ENCODE measurements around a stretch of chr9.

DNA sequence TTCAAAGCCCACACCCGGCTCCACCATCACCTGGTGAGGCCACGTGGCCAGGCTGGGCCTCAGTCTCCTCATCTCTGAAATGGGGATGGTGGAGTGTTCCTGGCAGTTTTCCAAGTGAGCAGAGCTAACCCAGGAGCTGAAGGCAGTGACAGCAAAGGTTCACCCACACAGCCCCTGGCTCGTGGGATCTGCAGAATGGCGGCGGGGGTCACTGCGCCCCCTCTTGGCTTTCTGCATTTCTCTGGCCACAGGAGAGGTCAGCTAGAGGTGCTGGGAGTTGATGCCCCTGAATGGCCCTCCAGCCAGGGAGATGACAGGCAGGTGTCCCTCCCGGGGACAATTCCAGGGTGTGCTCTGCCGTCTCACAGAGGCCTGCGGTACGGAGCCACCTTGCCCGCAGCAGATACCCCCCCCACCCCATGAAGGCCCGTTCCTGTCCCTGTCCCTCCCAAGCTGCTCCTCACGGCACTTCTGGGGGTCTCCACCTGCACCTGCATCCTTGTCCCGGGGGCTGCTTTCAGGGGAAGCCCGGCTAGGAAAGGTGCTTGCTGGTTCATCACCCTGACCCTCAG, 61.8 kb upstream of the RXRA start:
- PRO-cap, result no peak

DNA sequence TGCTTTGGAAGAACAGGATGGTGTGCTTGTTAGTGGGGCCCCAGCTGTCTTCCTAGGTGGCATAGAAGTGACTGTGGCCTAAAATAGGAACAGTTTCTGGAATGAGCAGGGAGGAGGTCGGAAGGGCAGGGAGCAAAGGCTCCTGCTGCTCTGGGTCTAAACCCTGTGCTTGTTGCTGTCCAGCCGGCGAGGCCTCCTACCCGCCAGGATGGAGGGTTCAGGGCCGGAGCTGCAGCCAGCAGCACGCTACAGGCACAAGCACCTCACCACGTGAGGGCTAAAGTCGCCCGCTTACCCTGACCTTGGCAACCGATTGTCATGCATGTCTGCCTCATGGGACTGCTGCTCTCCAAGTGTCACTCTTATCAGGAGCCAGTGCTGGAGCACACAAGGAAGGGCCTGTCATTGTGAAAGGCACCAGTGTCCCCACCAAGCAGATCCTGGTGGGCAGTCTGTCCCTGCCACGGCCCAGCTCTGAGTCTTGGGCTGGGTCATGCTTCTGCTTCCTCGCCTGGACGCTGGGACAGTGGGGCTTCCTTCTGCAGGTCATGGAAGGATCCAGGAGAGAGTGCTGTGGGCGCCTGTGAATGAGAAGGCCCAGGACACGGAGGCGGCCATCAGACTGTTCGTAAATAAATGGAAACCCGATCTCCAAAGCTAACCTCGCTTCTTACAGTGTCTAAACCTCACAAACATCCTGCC, 58.3 kb upstream of the RXRA start:
- PRO-cap, result no peak

DNA sequence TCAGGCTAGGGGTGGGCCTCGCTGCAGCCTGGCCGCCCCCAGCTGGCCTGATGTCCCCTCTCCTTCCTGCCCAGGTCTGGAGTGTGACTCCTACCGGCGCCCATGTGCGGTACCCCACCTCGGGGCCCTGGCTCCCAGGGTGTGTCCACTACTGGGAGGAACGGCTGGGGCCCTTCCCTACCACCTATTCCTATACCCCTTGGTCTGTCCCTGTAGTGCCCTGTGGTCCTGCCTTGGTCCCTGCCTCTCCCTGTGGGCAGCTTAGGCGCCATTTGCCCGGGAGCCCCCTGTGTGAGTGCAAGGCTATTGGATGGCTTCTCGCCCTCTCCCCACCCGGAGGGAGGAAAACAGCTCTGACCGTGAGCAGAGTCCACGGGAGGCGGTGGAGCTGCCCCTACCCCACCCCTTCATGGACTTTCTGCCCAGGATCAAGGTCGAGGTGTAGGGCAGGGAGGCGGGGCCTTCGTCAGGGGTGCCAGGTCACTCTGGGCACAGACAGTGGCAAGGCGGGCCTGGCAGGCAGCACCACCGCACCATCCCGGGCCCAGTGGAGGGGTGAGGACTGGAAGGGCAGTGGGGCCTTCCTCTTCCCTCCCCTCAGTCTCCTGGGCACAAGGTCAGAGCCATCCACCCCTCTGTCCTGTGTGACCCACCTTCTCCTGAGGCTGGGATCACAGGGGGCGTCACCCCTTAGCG, 9.5 kb downstream of the RXRA start:
- PRO-cap, result no peak

GRCh38 chr9:134373479-134373673, 47.1 kb downstream of the RXRA start:
- PRO-cap, result no peak

- PRO-cap, result no peak
Measured at GRCh38 chr9:134375682-134376319, 49.5 kb downstream of the RXRA start.

DNA sequence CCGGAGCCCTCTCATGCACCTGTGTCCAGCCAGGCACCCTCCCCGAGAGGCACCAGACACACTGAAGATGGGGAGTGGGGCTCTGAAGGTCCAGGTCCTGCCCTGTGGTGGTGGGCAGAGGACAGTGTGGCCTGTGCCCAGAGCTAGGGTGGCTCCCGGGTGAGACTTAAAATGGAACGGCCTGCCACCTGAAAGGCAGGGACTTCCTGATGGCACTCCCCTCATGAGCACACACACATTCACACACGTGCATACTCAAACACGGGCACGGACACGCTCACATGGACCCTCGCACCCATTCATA, 114.8 kb downstream of the RXRA start:
- PRO-cap, result no peak

GRCh38 chr9:134457013-134457339, 130.7 kb downstream of the RXRA start:
- PRO-cap, result no peak

GRCh38 chr9:134468848-134469522, 142.7 kb downstream of the RXRA start:
- PRO-cap, result no peak

DNA sequence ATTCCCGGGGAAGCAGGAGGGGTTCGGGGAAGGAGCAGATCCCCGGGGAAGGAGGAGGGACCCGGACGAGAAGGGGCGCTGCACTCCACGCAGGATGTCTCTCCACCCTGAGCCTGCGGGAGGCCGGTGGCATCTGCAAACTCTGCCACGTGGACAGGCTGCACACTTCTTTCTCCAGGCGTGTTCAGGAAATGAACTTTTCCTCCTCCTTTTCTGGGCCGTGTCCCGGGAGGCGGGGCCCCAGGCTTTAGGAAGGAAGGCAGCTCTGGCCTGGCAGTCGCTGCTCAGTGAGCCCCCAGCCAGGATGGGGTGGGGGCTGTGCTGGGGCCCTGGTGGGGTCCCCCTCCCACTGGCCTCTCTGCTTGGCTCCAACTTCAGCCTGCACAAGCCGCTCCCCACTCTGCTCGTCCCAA, 149.1 kb downstream of the RXRA start:
- PRO-cap, result no peak

DNA sequence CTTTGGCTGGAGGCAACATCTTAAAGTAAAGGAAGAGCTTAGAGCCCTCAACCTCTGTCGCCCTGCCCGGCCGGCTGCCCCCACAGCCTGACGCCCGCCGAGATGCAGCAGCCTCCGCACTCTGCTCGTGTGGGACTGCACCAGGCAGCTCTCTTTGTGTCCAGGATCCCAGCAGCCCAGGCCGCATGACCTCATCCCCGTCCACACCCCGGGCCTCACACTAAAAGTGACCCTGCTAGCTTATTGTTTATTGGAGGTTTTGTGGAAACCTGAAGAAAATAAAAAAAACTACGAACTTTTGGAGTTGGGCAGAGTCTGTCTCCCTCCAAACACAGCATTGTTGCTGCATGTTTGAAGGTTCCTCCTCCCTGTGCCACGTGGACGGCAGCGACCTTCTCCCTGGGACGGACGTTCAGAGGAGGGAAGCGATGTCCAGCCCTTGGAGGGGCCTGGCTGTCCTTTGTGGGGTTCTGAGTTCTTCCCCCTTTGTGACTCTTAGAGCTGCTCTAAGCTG, 103.6 kb upstream of the COL5A1 start:
- PRO-cap, result no peak

GRCh38 chr9:134545594-134546268, 95.9 kb upstream of the COL5A1 start:
- PRO-cap, result no peak

DNA sequence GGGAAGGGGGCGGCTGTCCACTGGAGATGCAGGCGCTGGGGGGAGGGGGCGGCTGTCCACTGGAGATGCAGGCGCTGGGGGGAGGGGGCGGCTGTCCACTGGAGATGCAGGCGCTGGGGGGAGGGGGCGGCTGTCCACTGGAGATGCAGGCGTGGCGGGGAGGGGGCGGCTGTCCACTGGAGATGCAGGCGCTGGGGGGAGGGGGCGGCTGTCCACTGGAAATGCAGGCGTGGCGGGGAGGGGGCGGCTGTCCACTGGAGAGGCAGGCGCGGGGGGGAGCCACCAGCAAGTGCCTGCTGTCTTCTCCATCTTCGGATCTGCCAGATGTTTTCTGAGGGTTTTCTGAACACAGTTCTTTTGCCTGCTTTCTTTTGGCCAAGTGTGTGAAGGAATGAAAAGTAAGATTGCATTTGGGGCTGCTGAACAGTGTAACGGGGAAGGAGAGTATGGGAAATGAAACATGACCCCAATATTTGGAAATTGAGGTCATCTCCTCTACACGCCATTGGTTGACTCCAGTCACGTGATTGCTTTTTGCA, 2.8 kb downstream of the COL5A1 start:
- PRO-cap, result no peak

DNA sequence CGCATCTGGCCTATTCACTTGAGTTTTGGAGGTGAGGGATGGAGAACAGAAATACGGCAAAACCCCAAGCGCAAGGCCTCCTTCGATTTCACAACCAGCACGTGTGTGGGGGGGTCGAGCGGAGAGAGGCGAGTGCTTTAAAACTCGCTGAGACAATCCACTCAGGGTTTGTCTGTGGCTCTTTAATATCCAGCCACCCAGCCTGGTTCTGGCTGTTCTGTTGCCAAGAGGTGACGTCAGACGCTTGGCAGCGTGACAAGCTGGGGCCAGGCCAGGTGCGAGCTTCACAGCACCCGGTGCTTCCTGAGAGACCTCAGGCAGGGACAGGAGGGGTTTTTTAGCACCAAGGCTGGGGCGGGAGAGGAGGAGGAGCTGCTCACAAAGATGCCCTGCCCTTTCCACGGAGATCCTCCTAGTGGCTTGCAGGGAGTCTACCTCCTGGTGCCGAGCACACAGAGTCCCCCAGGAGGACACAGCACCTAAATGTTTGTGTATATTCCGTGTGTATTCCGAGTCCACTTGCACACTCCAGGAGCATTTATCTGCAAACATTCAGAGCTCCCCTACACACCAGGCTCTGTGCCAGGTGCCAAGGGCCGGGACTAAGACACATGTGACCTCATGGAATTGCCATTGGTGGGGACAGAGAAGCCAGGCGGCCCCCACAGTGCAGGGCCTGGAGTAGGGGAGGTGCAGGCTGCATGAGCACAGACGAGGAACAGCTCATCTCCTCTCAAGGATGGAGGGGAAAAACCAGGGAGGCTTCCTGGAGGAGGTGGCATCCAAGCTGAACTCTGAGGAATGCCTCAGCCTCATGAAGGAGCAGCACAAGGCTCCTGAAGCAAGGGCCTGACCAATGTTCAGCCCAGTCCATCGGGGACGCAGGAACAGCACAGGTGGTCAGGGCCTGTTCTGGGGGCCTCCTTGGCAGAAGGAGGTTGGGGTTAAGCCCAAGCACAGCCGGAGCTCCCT, 194.7 kb downstream of the OLFM1 start:
- PRO-cap, result no peak

DNA sequence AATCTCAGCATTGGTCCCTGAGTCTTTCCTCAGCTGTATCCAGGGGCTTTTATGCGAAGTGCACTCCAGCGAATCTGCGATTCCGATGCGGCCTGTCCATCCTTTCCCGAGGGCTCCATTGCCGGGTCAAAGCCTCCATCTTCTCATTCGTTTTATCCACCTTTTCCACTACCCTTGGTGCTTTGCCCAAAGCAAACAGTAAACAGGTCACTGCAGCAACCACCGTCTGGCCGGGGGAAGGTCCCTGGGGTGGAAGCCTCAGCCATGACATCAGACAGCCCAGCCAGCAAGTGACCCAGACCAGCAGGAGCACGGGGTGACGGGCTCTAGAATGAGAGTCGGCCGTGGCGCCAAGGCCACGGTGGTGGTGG, 14.5 kb upstream of the PPP1R26 start:
- PRO-cap, result no peak

DNA sequence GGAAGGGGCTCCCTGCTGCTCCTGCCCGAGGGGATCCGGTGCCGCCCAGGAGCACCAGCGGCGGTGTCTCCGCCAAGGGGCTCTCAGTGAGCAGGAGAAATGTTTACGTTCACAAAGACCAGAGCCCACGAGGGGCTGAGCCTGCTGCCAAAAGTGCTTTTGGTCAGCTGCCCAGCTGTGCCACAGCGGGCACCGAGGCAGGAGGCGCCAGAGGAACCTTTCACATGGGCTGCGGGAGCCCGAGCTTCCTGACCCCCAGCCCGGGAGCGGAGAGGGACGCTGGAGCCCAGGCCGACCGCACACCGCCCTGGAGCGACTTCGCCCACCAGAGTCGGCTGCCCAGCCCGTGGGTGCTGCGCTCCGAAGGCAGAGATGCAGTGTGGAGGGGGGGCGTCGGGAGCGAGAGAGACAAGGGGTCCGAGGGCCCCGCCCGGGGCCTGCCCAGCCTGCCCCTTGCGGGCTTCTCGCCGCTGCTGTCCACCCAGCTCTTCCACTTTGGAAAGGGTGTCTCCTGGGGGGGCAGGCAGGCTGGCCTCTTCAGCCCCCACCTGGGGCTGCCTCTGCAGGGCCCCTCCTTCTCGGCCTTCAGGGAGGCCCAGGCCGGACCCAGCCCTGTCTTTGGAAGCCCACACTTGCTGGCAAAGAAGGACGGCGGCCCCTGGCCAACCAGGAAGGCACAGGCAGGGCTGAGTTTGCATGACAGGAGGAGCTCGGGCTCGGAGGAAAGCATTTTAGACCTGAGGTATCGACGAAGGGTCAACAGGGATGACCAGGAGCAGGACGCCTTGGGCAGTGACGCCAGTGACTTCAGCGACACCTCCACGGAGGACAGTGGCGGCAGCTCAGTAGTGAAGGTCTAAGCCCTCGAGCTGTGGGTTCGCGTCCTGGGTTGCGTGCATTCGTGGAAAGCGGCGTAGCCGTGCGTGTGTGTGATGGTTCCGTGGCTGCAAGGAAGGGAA, 8.0 kb downstream of the PPP1R26 start:
- PRO-cap, result no peak

DNA sequence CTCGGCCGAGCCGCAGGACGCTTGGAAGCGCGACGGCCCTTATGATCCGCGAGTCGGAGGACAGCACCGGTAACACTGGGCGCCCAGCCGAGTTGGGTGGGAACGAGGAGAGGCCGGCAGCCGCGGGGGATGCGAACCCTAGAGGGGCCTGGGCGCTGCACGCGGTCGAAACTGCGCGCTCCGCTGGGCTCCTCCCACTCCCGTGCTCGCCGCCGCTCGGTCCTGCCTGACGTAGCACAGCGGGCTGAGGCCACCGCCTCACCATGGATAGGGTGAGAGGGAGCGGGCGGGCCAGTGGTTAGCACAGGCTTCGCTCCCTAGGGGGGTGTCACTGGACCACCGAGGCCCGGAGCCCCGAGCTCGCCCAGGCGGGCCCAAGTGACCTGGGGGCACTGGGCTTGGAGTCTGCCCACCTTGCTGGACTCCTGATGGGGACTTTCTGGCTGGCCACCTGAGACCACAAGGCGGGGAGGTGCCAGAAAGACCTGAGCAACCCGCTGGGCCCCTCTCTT, 629 bp downstream of the MRPS2 start:
- PRO-cap, result unidirectional peak, minus-strand start at position 174 of the sequence

DNA sequence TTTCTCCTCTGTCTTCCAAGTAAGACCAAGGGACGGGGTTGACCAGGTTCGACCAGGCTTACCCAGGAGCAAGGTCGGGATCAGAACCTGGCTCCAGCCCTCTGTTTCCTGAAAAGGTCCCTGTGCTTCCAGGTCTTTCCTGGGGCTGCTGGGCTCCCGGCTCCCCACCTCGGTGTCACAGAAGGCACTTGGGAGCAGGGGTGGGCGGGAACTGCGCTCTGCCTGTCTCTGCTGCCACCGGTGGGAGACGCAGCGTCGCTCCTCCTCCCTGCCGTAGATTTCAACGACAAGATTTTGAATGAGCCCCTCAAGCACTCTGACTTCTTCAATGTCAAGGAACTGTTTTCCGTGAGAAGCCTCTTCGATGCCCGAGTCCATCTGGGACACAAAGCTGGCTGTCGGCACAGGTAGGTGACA, 1.1 kb downstream of the MRPS2 start:
- PRO-cap, result no peak

DNA sequence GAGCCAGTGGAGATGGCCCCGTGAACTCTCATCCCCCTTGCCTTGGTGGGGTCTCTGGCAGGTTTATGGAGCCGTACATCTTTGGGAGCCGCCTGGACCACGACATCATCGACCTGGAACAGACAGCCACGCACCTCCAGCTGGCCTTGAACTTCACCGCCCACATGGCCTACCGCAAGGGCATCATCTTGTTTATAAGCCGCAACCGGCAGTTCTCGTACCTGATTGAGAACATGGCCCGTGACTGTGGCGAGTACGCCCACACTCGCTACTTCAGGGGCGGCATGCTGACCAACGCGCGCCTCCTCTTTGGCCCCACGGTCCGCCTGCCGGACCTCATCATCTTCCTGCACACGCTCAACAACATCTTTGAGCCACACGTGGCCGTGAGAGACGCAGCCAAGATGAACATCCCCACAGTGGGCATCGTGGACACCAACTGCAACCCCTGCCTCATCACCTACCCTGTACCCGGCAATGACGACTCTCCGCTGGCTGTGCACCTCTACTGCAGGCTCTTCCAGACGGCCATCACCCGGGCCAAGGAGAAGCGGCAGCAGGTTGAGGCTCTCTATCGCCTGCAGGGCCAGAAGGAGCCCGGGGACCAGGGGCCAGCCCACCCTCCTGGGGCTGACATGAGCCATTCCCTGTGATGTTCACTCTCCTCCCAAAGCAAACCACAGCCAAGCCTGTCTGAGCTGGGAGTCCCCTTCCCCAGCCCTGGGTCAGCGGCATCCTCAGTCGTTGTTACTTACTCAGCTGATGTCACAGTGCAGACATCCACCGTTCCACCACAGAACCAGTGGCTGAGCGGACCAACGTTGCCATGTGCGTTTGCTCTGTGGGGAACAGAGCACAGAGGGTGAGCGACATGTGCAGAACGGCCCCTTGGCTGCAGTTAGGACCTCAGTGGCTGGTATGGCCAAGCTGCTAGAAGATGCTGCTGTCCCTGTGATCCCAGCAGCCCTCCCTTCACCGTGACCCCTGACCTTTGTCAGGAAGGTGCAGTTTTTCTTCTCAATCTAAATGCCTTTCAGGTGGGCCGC, 3.3 kb downstream of the MRPS2 start:
- PRO-cap, result no peak

DNA sequence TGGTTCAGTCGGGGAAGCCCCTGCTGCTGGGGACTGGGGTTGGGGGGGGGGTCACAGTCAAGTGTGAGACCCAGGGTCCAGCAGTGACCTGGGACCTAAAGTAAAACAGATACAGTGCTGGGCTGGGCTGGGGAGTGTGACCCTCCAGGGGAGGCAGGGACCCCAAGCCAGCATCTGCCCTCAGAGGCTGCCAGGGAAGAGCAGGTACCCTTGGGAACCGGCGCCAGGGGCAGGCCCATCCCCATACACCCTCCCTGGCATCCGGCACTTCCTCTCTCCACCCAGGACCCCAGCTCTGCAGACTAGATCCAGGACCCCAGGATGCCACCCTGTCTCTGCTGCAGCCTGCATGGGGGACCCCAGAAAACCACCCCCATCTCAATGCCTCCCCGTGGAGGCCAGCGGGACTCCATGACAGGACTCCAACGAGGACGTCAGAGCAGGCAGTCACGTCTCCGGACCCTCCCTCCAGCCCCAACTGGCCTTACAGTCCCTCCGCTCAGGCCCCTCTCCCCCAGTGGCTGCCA, 17.6 kb downstream of the SOHLH1 start:
- PRO-cap, result no peak

GRCh38 chr9:135949283-135950037, 11.7 kb downstream of the UBAC1 start:
- PRO-cap, result no peak